Endothelial cell of umbilical vein (primary cell): ENCODE results near the gene RADIL.

GRCh38 chr7:2724964-2725845, 37.2 kb downstream of the AMZ1 start:
- PRO-cap, result no peak
CAGE:
- cytosol, long polyA minus RNA, result no peak
- cytosol, long polyA plus RNA, result no peak
- long polyA plus RNA, result no peak
- nucleus, long polyA minus RNA, result no peak
- nucleus, long polyA plus RNA, result no peak

DNA sequence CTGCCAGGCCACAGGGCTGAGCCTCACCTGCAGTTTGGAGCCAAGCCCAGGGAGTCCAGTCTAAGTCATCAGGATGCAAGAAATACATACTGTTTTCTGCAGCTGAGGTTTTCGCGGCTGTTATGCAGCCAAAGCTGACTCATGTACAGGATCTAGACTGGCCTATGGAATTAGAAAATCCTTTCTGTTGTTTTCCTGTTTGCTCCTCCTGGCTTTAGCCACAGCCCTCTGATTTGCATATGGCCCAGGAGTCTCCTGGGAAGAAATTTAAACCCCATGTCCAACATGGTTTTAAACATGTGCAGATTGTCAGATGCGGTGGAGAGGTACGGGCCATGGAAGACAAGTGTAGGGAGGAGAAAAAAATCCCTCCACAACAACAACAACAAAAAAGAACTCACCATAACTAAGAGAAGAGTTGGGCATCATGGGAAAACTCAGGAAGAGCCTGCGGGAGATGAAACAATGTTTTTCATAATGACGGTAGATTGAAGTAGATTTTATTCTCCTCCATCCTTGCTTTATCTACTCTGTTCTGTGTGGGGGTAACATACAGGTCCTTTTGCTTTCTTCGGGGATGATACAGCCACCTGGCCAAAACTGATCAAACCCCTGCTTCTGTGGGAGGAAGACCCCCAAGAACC, 29.7 kb upstream of the GNA12 start:
- PRO-cap, result unidirectional peak, plus-strand start at position 460 of the sequence
CAGE:
- cytosol, long polyA minus RNA, result no peak
- cytosol, long polyA plus RNA, result no peak
- long polyA plus RNA, result no peak
- nucleus, long polyA minus RNA, result start-site peak on the plus strand centred at position 459 of the sequence, 5 bp wide, 54 reads
- nucleus, long polyA plus RNA, result no peak

DNA sequence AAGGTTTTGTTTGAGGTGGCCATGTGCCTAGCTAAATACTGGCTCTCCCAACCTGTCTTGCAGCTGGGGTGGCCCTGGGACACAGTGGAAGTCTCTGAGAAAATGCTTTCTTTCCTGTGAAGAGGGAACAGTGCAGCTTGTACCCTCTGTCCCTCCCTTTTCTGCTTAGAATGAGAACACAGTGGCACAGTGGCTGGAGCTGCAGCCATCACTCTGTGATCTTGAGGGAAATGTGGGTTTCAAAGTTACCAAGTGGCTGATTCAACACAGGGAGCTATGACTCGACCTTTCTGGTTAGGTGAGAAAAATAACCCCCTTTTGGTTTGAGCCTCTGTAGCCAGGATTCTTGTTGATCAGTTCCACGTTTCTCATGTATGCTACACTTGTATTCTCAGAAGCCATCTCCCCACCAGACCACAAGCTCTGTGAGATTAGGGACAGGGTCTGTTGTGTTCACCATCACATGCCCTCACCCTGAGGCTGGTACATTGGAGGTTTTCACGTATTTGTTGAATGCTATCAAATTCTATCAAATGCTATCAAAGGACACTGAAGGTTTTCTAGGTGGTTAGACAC, 62.8 kb upstream of the CARD11 start:
- PRO-cap, result no peak
CAGE:
- cytosol, long polyA minus RNA, result no peak
- cytosol, long polyA plus RNA, result no peak
- long polyA plus RNA, result no peak
- nucleus, long polyA minus RNA, result no peak
- nucleus, long polyA plus RNA, result no peak

- PRO-cap, result no peak
CAGE:
- cytosol, long polyA minus RNA, result no peak
- cytosol, long polyA plus RNA, result no peak
- long polyA plus RNA, result no peak
- nucleus, long polyA minus RNA, result no peak
- nucleus, long polyA plus RNA, result no peak
Observed at GRCh38 chr7:3159079-3159392, 115.4 kb upstream of the CARD11 start.

- PRO-cap, result bidirectional peak, plus-strand start at chr7:3195052, minus-strand start at chr7:3194812
CAGE:
- cytosol, long polyA minus RNA, result no peak
- cytosol, long polyA plus RNA, result no peak
- long polyA plus RNA, result no peak
- nucleus, long polyA minus RNA, result no peak
- nucleus, long polyA plus RNA, result no peak
Observed at GRCh38 chr7:3194726-3195130, 106.3 kb upstream of the SDK1 start.

- PRO-cap, result no peak
CAGE:
- cytosol, long polyA minus RNA, result no peak
- cytosol, long polyA plus RNA, result no peak
- long polyA plus RNA, result no peak
- nucleus, long polyA minus RNA, result no peak
- nucleus, long polyA plus RNA, result no peak
Observed at GRCh38 chr7:3733467-3734235, 432.6 kb downstream of the SDK1 start.

- PRO-cap, result no peak
CAGE:
- cytosol, long polyA minus RNA, result no peak
- cytosol, long polyA plus RNA, result no peak
- long polyA plus RNA, result no peak
- nucleus, long polyA minus RNA, result no peak
- nucleus, long polyA plus RNA, result no peak
Observed at GRCh38 chr7:3862161-3862459, 561.1 kb downstream of the SDK1 start.

DNA sequence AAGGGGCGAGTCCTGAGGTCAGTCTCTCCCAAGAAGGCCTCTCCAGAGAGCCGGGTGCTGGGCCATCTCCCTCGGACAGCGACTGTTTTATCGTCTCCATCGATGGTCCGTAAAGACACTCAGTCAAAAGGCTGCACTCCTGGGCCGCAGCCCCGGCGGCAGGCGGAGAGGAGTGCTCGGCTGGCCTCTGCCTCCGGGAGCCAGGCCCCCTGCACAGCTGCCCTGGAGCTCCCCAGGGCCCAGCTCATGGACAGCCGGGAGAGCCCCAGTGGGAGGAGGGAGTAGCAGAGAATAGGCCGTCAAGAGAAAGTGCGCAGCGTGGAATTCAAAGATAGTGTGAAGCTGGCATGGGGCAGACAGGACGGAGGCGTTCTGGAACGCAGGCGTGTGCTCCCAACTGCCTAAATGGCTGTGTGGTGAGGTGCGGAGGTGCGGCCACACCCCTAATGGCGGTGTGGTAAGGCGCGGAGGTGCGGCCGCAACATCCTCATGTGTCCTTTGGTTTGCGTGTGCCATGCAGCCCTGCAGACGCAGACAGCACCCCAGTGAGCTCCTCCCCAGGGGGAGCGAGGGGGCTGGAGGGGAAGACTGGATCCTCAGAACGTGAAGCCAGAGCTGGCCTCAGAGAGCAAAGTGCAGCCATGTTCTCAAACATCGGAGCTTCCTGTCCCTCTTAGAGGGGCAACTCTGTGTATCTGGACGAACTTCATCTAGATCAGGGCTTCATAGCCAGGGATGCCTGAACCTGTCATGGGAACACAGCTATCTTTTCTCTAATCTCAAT, 477.4 kb upstream of the FOXK1 start:
- PRO-cap, result no peak
CAGE:
- cytosol, long polyA minus RNA, result no peak
- cytosol, long polyA plus RNA, result no peak
- long polyA plus RNA, result no peak
- nucleus, long polyA minus RNA, result no peak
- nucleus, long polyA plus RNA, result no peak

- PRO-cap, result no peak
CAGE:
- cytosol, long polyA minus RNA, result no peak
- cytosol, long polyA plus RNA, result no peak
- long polyA plus RNA, result no peak
- nucleus, long polyA minus RNA, result no peak
- nucleus, long polyA plus RNA, result no peak
Observed at GRCh38 chr7:4434052-4434727, 247.9 kb upstream of the FOXK1 start.

DNA sequence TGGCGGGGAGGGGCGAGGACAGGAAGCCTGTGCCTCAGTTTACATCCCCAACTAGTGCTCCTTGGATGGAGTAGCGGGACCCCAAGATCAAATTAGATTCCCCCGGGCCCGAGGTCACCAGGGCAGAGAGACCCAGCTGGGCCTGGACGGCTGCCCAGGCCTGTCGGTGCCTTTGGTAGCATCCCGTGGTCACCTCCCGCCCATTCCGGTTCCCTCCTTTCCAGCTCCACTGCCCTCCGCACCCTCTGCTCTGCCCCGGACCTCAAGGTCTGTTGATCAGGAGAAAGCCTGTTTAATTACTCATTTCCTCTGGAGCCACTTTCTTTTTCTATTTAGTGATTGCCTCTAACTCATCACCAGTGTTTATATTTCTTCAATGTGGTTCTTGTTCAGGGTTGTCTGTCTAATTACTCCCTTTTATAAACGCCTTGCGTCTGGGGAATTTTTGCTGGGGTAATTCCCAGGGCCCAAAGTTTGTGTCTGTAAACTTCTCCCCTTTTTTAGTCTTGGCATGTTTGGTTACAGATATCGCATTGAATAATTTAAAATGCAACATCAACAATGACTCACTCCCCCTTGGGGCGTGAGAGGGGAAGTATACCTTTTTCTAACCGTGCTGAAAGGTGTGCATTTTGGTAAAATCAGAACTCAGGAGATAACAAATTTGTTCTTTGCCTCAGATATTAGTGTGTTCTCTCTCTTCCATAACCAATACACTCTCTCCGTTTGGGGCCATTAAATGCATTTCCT, 2.0 kb downstream of the FOXK1 start:
- PRO-cap, result bidirectional peak, plus-strand start at position 225 of the sequence, minus-strand start at position 271 of the sequence
CAGE:
- cytosol, long polyA minus RNA, result no peak
- cytosol, long polyA plus RNA, result no peak
- long polyA plus RNA, result no peak
- nucleus, long polyA minus RNA, result start-site peak on the plus strand centred at position 266 of the sequence, 251 bp wide, 22 reads; start-site peak on the minus strand centred at position 148 of the sequence, 9 bp wide, 19 reads
- nucleus, long polyA plus RNA, result no peak

DNA sequence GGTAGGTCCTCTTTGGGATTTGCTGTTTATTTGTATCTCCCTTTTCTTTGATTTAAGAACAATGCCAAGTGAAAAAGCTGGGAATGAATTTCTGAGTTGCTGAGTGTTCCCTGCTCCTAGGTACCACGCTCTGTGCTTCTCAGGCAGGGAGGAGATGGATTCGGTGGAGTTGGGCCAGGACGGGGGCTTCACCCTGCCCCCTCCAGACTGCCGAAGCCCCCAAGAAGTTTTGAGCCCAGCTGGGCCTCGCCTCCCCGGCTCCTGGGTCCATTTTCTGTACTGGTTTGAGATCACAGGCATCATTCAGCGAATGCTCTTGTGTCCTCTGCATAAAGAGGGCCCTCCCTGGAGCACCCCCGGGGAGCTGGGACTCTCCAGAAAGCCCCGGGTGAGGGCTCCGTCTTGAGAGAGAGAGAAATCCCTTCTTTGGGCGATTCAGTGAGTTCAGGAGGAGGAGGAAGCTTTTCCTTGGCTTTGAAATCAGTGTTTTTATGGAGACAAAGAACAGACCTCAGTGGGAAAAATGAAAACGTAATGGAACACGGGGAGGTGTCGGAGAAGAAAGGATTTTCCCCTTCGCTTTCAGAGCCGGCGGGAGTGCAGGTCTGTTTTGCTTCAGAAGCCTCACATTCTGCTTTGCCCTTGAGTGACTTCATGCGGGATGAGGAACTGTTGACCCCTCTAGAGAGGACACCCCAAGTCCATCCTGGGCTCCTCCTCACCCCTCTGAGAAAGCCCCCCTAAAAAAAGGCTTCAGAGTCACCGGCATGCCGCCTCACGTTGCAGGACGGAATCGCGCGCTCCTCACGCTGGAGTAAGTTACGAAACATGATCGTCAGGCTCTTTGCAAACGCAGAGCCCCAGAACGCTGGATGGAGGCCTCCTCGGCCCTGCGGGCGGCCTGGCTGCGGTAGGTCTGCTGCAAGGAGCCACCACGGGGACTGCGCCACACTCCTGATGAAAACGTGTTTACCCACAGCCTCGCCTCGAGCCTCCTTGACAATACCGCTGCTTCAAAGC, 8.6 kb upstream of the AP5Z1 start:
- PRO-cap, result no peak
CAGE:
- cytosol, long polyA minus RNA, result no peak
- cytosol, long polyA plus RNA, result no peak
- long polyA plus RNA, result no peak
- nucleus, long polyA minus RNA, result no peak
- nucleus, long polyA plus RNA, result no peak

- PRO-cap, result unidirectional peak, minus-strand start at chr7:4883674
CAGE:
- cytosol, long polyA minus RNA, result no peak
- cytosol, long polyA plus RNA, result no peak
- long polyA plus RNA, result no peak
- nucleus, long polyA minus RNA, result no peak
- nucleus, long polyA plus RNA, result no peak
Observed at GRCh38 chr7:4882815-4883901, at the start of gene RADIL. Gene RADIL (minus strand): TSS chr7:4883716.

- PRO-cap, result no peak
CAGE:
- cytosol, long polyA minus RNA, result no peak
- cytosol, long polyA plus RNA, result no peak
- long polyA plus RNA, result no peak
- nucleus, long polyA minus RNA, result no peak
- nucleus, long polyA plus RNA, result no peak
Observed at GRCh38 chr7:4998362-4999228, 39.6 kb upstream of the MMD2 start.

- PRO-cap, result no peak
CAGE:
- cytosol, long polyA minus RNA, result no peak
- cytosol, long polyA plus RNA, result no peak
- long polyA plus RNA, result no peak
- nucleus, long polyA minus RNA, result no peak
- nucleus, long polyA plus RNA, result no peak
Observed at GRCh38 chr7:5225304-5226554, 35.7 kb downstream of the WIPI2 start.

DNA sequence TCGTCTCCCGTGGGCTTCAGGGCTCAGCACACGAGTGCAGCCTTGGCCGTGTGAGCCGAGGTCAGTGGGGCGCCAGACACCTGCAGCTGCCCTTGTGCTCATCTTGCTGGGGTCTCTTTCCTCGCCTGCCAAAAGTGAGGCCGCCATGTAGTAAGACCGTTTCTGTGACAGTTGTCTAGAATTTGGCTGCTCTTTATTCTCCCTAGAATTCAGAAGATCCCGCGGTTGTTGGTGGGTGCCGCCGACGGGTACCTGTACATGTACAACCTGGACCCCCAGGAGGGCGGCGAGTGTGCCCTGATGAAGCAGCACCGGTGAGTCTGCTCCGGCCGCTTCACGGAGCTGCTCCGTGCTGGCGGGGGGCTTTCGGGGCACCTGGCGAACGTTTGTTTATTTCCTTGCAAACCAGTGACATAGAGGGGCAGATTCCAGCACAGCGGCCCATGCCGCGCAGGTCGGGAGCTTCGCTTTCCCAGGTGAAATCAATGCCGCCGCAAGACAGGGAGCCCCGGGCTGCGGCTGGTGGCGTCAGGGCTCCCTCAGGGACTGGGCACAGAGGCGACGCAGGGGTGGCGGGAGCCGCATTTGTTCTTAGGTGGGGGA, 38.0 kb downstream of the WIPI2 start:
- PRO-cap, result no peak
CAGE:
- cytosol, long polyA minus RNA, result no peak
- cytosol, long polyA plus RNA, result no peak
- long polyA plus RNA, result no peak
- nucleus, long polyA minus RNA, result no peak
- nucleus, long polyA plus RNA, result no peak

- PRO-cap, result no peak
CAGE:
- cytosol, long polyA minus RNA, result no peak
- cytosol, long polyA plus RNA, result no peak
- long polyA plus RNA, result no peak
- nucleus, long polyA minus RNA, result no peak
- nucleus, long polyA plus RNA, result no peak
Observed at GRCh38 chr7:5235103-5235676, 45.2 kb downstream of the WIPI2 start.

DNA sequence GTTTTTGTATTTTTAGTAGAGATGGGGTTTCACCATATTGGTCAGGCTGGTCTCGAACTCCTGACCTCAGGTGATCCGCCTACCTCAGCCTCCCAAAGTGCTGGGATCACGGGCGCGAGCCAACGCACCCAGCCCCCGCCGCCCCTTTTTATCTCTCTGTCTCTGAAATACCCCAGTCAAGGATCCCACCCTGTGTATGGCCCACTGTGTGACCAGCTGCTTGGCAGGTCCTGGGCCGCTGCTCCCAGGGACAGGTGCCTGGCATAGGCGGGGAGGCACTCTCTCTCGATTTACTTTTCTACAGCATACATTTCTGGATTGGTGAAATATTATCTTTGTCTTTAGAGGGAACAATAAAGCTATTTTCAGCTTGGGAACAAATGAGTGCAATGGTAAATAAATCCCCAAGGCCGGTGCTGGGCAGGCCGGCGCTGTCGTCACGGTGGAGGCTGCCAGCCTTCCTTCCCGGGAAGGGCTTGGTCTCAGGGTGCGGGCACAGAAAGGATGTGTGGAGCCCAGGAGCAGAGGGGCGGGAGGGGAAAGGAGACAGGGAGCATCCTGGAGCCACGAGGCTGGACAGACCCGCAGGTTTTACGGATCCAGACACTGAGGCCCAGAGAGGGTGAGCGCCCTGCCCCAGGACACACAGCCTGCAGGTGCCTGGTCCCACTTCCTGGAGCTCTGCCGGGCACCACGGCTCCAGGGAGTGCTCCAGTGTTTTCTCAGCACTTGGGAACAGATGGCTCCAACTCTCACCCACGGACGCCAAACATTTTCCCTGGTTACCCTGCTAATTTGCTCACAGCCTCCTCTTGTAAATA, 9.0 kb upstream of the SLC29A4 start:
- PRO-cap, result no peak
CAGE:
- cytosol, long polyA minus RNA, result no peak
- cytosol, long polyA plus RNA, result no peak
- long polyA plus RNA, result no peak
- nucleus, long polyA minus RNA, result no peak
- nucleus, long polyA plus RNA, result no peak

DNA sequence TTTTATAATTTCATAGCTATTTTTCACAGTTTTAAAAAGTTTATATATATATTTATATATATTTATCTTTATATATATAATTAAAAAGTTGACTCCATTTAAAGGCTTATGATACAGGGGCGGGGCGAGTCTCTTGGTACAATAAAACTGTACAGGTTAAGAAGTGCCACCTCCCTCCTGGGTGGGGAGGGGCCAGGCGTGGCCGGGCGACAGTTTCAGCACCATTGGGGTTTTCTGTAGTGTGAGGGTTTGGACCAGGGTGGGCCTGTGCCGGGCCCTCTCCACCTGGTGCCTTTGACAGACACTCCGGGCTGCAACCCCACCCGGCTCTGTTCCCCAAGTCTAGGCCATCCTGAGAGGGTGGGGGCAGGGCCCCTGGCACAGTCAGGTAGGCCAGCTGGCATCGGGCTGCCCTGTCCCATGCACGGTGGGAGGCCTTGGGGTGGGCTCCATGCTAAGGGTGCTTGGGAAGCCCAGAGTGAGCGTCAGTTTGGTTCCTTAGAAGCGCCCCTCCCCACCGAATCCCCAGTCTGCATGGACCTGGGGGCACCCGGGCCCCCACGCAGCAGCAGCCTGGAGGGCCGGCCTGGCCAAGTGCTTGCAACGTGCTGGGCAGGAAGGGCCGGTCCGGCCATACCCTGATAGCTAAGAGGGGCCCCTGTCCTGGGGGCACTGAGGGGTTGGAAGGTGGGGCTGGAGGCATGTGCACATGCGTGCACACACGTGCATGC, 24.6 kb downstream of the SLC29A4 start:
- PRO-cap, result no peak
CAGE:
- cytosol, long polyA minus RNA, result no peak
- cytosol, long polyA plus RNA, result no peak
- long polyA plus RNA, result no peak
- nucleus, long polyA minus RNA, result no peak
- nucleus, long polyA plus RNA, result no peak

- PRO-cap, result no peak
CAGE:
- cytosol, long polyA minus RNA, result no peak
- cytosol, long polyA plus RNA, result no peak
- long polyA plus RNA, result no peak
- nucleus, long polyA minus RNA, result no peak
- nucleus, long polyA plus RNA, result no peak
Observed at GRCh38 chr7:5361713-5362305, 61.8 kb downstream of the TNRC18 start.

DNA sequence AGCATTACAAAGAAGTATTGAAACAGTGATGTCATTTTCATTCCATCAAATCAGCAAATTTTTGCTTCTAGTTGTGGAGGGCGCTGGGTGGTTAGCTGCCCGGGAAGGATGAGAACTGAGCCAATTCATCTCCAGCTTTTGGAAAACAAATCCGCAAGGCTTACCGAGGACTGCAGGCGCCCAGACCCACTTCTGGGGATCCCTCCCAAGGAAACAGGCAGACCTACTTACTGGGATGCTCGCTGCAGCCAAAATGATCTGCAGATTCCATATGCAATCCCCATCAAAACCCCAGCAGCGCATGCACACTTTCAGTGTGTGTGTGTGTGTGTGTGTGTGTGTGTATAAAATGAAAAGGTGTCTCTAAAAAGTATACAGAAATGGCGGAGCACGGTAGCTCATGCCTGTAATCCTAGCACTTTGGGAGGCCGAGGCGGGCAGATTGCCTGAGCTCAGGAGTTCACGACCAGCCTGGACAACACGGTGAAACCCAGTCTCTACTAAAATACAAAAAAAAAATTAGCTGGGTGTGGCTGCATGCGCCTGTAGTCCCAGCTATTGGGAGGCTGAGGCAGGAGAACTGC, 19.1 kb downstream of the TNRC18 start:
- PRO-cap, result no peak
CAGE:
- cytosol, long polyA minus RNA, result no peak
- cytosol, long polyA plus RNA, result no peak
- long polyA plus RNA, result no peak
- nucleus, long polyA minus RNA, result no peak
- nucleus, long polyA plus RNA, result no peak